A673 (cell line): ENCODE measurements around a stretch of chr4.

GRCh38 chr4:38693428-38694047, 29.5 kb downstream of the KLF3 start:
- PRO-cap, result no peak

- PRO-cap, result no peak
Observed at GRCh38 chr4:38700876-38701673, 37.1 kb downstream of the KLF3 start.

- PRO-cap, result no peak
Observed at GRCh38 chr4:38802260-38802646, 2.3 kb downstream of the TLR1 start.

- PRO-cap, result no peak
Observed at GRCh38 chr4:38816267-38817047, 11.9 kb upstream of the TLR1 start.

GRCh38 chr4:38825879-38826386, 21.3 kb upstream of the TLR1 start:
- PRO-cap, result no peak

GRCh38 chr4:39457436-39457873, 1.3 kb downstream of the RPL9 start:
- PRO-cap, result no peak

GRCh38 chr4:39459147-39459730, 383 bp downstream of the LIAS start:
- PRO-cap, result bidirectional peak, plus-strand start at chr4:39459543, minus-strand start at chr4:39459552

GRCh38 chr4:39636170-39636858, 2.4 kb downstream of the SMIM14 start:
- PRO-cap, result no peak

DNA sequence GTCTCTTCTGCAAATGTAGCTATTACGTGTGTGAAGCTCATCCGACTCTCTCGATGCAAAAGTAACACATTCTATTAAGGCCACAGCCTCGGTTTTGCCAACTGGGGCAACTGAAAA, 926 bp downstream of the SMIM14 start:
- PRO-cap, result no peak

GRCh38 chr4:39908217-39908961, 69.3 kb downstream of the PDS5A start:
- PRO-cap, result no peak

GRCh38 chr4:40176374-40177077, 20.3 kb upstream of the RHOH start:
- PRO-cap, result bidirectional peak, plus-strand start at chr4:40176714, minus-strand start at chr4:40176560; bidirectional peak, plus-strand start at chr4:40176860, minus-strand start at chr4:40176777

- PRO-cap, result bidirectional peak, plus-strand start at chr4:40316484, minus-strand start at chr4:40316566
Observed at GRCh38 chr4:40316163-40316732, 18.9 kb upstream of the CHRNA9 start.

GRCh38 chr4:40322601-40323213, 12.4 kb upstream of the CHRNA9 start:
- PRO-cap, result no peak

DNA sequence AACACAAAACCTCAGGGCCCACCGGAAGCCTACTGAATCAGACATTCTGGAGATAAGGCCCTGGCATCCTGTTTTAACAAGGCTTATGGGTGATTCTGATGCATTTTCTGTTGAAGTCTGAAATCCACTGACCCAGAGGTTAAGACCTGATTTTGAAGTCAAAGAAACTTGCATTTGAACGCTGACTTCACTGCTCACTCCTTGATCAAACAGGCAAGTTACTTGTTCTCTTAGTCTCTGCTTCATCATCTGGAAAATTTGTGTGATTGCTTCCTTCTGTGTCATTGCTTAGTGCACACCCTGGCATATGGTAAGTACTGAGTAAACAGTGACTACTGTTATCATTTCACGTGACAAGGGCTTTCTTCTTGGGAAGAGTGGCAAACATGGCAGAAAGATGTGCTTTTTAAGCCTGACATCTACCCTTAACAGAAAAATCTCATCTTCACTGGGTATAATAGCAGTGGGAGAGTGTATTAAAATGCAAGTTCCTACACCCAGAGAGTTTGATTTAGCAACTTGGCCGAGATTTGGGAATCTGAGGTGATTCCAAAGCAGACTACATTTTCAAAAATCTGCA, 14.7 kb downstream of the CHRNA9 start:
- PRO-cap, result no peak

- PRO-cap, result no peak
Observed at GRCh38 chr4:40448785-40449399, 113.8 kb downstream of the CHRNA9 start.

- PRO-cap, result no peak
Observed at GRCh38 chr4:40500927-40501247, 128.8 kb downstream of the RBM47 start.

DNA sequence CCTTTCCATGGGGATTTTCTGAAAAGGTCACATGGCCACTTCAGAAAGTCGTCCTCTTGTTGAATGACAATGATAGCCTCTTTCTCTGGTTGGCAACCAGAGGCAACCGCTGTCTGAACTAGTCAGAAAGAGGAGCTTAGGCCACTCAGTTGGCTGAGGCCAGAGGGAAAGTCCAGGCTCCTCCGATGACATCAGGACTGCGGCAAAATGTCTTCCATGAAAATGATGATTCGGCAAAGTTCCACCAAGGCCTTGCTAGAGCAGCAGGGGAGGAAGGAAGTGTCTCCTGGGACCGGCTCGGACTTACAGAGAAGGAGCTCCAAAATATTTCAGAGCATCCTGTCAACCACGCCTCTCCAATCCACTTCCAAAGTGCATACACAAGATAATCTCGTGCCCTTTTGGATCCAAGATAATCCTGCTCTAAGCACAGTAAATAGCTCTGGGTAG, 19.2 kb upstream of the RBM47 start:
- PRO-cap, result no peak

- PRO-cap, result no peak
Observed at GRCh38 chr4:40809616-40809982, 59.8 kb downstream of the NSUN7 start.

DNA sequence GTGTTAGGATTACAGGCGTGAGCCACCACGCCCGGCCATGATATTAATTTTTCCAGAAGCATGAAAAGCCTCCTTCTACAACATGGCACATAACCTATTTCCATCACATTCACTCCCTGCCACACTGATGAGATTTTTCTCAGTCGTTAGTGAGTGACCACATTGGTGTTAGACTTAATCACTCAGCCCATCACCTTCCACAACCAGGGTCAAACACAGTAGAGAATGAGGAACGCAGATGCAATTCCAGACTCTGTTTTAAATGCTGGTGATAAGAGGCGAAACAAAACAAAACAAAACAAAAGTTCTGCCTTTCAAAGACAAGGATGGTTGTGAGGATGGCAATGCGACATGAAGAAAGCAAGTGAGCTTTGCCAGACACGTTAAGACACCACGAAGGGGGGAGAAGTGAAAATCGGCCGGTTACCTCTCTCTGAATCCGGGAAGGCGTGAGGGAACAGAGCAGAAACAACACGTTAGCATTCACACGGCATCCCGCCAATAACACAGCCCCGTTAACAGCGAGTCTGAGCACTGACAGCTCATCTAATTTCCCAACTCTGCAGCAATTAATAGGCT, 92.3 kb downstream of the NSUN7 start:
- PRO-cap, result no peak

GRCh38 chr4:41258028-41258502, 1.3 kb downstream of the UCHL1 start:
- PRO-cap, result no peak